Measurements from ENCODE around the gene BTBD6.

- RRBS, 2 experiments = no CpG with 5 or more reads among the region's 15 CpGs
Measured at GRCh38 chr14:104354146-104354842, 215.9 kb downstream of the KIF26A start.

DNA sequence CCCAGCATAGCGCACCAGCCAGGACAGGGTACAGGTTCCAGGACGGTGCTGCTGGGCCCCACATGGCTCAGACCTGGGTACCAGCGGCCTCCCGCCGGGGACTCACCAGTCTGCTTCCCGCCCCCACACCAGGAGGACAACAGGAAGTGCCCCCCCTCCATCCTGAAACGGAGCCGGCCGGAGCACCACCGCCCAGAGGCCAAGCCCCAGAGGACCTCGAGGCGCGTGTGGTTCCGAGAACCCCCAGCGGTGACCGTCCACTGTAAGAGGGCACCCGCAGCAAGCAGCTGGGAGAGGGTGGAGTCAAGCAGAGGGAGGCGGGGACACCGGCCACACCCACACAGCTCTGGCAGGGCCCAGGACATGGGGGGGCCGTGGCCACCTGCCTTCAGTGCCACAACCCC, 8.1 kb downstream of the C14orf180 start:
- RRBS, 2 experiments = 38 to 39% methylated on average over 4 of the region's 20 CpGs

GRCh38 chr14:104789749-104790271, 5.7 kb downstream of the AKT1 start:
- RRBS, 2 experiments = 83 to 90% methylated on average over 2 of the region's 12 CpGs

DNA sequence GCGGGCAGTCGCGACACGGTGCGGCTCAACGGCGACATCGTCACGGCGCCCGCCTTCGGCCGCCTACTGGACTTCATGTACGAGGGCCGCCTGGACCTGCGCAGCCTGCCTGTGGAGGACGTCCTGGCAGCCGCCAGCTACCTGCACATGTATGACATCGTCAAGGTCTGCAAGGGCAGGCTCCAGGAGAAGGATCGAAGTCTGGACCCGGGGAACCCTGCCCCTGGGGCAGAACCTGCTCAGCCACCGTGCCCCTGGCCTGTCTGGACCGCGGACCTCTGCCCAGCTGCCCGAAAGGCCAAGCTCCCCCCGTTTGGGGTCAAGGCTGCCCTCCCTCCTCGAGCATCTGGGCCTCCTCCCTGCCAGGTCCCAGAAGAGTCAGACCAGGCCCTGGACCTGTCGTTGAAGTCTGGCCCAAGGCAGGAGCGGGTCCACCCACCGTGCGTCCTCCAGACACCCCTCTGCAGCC, 502 bp downstream of the ZBTB42 start:
- RRBS, 2 experiments = no CpG with 5 or more reads among the region's 31 CpGs

DNA sequence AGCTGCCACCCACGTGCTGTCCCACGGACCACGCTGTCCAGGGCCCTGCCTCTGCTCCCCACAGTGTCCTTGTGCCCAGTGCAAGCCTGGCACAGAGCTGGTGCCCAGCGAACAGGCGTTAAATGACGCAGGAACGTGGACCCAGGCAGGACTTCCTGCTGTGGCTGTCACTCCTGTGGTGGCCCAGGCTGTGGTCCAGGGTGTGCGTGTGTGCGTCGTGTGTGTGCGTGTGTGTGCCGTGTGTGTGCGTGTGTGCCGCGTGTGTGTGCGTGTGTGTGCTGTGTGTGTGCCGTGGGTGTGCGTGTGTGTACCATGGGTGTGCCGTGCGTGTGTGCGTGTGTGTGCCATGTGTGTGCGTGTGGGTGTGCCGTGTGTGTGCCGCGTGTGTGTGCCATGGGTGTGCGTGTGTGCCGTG, 6.8 kb downstream of the CEP170B start:
- RRBS, 2 experiments = no CpG with 5 or more reads among the region's 27 CpGs

DNA sequence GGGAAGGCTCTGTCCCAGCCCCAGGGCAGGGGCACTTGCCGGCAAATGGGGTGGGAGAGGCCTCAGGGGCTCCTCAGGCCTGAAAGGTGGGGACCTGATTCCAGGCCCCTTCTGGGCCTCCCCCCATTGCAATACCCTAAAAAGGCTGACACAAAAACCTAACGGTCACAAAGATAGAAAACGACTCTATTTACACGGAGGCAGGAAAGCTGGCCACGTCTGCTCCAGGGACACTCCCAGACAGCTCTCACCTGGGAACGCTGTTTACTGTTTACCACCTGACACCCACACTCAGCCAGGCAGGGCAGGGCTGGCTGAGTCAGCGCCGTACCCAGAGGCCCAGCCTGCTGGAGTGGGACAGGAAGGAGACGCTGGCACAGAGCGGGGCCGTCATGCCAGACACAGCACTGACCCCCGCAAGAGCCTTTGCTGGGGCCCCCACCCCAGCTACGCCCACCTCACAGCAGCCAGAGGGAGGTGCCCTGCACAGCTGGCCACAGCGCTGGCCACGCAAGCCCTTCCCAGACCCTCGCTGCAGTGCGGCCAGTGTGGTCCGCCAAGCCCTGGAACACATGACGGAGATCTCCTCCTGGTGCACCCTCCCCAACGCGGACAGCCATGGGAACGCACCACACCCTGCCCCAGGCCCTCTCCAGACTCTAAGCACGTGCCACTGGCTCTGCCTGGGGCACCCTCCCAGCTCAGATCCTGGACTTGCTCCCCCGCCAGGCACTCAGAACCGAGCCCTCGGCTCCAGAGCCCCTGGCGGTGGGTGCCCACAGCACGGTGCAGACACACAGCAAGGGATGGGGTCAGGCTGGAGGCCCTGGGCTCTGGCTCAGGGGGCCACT, 5.9 kb downstream of the AHNAK2 start:
- RRBS, 2 experiments = no CpG with 5 or more reads among the region's 28 CpGs

GRCh38 chr14:105061028-105062077, 3.9 kb downstream of the GPR132 start:
- RRBS, 2 experiments = 59 to 60% methylated on average over 16 to 17 of the region's 34 CpGs

- RRBS, 2 experiments = no CpG with 5 or more reads among the region's 7 CpGs
Measured at GRCh38 chr14:105070728-105071244, 5.6 kb upstream of the GPR132 start.

GRCh38 chr14:105090522-105091215, 25.4 kb upstream of the GPR132 start:
- RRBS, 2 experiments = 2 to 6% methylated on average over 2 of the region's 8 CpGs

GRCh38 chr14:105091216-105092130, 26.2 kb upstream of the GPR132 start:
- RRBS, 2 experiments = under 1 to 2% methylated on average over 4 of the region's 26 CpGs

DNA sequence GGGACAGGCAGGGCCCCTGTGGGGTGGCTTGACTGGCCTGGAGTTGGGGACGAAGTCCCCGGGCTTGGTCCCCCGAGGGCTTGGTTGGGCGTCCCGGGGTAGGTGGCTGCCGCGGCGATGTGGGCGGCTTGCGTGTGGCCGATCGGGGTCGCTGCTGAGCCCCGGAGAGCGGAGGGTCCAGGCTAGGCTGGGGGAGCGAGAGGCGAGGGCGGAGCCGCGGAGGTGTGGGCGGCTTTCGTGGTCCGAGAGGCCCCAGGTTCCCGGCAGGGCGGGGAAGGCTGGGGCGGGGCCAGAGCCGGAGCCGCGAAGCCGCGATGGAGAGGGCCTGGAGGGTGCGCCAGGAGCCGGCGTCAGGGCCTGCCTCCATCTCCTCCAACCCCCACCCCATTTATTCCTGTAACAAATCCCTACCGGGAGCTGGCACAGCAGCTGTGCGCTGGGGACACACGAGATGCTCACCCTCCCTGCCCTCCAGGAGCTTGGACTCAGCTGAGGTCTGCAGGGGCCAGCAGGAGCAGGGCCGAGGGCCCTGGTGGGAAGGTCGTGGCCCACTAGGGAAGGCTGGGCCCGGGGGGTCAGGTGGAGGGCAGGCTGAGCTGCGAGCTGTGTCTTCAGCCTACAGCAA, 28.6 kb upstream of the GPR132 start:
- RRBS, 2 experiments = 2% methylated on average over 25 to 27 of the region's 41 CpGs

- RRBS, 2 experiments = 100% methylated on average over 1 of the region's 12 CpGs; no CpG with 5 or more reads in 1 of the 2 experiments
Measured at GRCh38 chr14:105153497-105153894, 15.1 kb downstream of the JAG2 start.

GRCh38 chr14:105182524-105183218, 1.6 kb upstream of the NUDT14 start:
- RRBS, 2 experiments = 8 to 63% methylated on average over 4 to 5 of the region's 19 CpGs

GRCh38 chr14:105223201-105223792, 25.0 kb upstream of the BTBD6 start:
- RRBS, 2 experiments = no CpG with 5 or more reads among the region's 18 CpGs

- RRBS, 2 experiments = 89 to 100% methylated on average over 1 to 2 of the region's 12 CpGs
Measured at GRCh38 chr14:105225961-105226613, 22.2 kb upstream of the BTBD6 start.

DNA sequence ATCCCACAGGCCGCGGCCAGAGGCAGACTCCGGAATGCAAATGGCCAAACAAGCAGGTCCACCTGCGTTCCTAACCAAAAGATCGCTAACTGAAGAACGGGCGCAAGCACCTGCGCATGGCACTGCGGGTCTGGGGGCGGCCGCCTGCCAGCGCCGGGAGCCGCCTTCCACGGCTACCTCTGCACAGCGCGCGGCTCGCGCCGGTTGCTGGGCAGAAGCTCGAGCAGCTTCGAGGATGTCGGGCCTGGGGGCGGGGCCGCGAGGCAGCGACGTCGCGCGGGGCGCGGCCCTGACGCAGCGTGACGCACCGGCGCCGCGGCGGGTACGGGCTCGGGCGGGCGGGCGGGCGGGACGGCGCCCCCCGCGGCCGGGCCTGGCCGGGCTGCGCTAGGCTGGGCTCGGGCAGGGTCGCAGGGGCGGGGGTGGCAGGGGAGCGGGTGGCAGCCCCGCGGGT, at the start of gene BTBD6:
Gene BTBD6, plus strand, starts transcription at position 295 of the 454 bp plus-strand sequence.
- RRBS, 2 experiments = 1 to 2% methylated on average over 18 to 28 of the region's 61 CpGs

DNA sequence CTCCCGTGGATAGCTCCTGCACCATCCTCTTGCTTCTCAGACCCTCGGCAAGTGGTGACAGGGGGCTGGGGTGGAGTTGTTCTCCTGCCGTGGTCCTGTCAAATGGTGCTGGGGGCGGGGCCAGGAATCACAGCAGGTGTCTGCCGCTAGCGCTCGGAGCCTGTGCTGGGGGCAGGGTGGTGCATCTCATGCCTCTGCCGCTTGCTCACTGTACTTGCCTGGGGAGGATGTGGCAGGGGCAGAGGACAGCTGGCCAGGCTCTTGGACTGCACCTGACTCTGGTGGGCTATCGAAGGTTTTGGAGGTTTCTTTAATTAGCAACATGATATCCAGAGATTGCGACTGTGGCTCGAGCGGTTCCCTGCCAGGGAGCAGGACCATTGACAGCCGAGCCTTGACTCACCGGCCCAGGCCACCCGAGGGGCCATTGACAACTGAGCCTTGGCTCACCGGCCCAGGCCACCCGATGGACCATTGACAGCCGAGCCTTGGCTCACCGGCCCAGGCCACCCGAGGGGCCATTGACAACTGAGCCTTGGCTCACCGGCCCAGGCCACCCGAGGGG, 12.9 kb downstream of the PACS2 start:
- RRBS, 2 experiments = no CpG with 5 or more reads among the region's 22 CpGs

GRCh38 chr14:105375537-105376220, 22.7 kb upstream of the TEX22 start:
- RRBS, 2 experiments = no CpG with 5 or more reads among the region's 7 CpGs

GRCh38 chr14:105390187-105390744, 8.1 kb upstream of the TEX22 start:
- RRBS, 2 experiments = 79% methylated on average over 3 of the region's 14 CpGs; no CpG with 5 or more reads in 1 of the 2 experiments

- RRBS, 2 experiments = 79% methylated on average over 6 of the region's 49 CpGs
Measured at GRCh38 chr14:105441921-105443335, 22.8 kb downstream of the MTA1 start.